Suprapubic skin (tissue), 4 donors: ENCODE measurements around a stretch of chr5.

- PRO-cap = no peak
- RAMPAGE, long total RNA, 4 experiments = no peak in any of the 4 experiments
Observed at GRCh38 chr5:172852677-172853441, 18.8 kb downstream of the ERGIC1 start.

DNA sequence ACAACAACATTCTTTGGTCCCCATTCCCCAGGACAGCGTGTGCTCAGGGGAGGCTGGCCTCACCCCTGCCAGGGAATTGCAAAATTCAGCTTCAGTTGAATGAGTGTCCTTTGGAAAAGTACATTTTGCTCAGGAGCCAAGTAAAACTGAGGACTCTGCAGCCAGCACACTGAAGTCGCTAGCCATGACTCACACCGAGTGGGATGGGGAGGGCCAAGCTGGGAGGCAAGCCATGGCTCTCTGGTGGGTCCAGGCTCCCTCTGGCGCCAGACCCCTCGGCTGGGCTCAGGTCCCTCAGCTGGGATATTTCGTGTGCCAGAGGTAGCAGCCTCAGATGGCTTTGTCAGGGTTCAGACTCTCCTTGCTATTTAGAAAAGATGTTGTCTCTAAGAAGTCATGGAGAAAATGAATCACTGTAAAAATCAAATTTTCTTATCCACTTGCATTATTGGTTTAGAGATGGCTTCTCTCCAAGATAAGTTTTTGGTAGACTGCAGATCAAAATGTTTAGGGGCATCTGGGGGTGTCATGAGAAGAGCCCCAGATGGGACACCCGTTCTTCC is 35.3 kb downstream of the ERGIC1 start:
- PRO-cap = bidirectional peak, plus-strand start at position 194 of the sequence, minus-strand start outside the sequence
- RAMPAGE, long total RNA, 4 experiments = no peak in any of the 4 experiments

DNA sequence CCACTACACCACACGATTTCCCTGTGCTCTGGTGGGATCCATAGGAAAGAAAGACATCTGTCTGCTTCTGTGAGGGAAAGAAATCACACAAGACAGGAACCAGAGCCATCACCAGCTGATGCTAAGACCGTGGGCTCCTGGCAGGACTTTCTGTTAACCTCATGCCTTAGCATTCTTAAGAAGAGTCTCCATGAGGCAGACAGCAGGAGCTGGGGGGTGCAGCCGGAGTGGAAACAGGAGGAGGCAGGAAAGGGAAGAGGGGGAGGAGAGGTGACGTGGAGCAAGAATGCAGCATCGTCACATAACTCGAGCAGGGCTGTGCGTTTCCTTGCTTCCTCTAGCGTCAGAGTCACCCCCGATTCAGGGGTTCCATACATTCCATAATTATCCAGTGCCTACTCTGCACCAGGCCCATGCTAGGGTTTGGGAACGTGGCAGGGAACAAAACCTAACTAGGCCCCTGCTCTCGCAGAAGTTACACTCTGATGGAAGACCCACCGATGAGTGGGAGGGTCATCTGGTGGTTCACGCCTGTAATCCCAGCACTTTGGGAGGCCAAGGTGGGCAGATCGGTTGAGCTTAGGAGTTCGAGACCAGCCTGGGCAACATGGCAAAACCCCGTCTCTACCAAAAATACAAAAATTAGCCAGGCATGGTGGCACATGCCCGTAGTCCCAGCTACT is 53.8 kb downstream of the ERGIC1 start:
- PRO-cap = no peak
- RAMPAGE, long total RNA, 4 experiments = start-site peak on the plus strand in 1 of 4 experiments, centred at position 568 of the sequence, 9 reads per replicate

GRCh38 chr5:172894595-172895425 is 60.8 kb downstream of the ERGIC1 start:
- PRO-cap = no peak
- RAMPAGE, long total RNA, 4 experiments = no peak in any of the 4 experiments

DNA sequence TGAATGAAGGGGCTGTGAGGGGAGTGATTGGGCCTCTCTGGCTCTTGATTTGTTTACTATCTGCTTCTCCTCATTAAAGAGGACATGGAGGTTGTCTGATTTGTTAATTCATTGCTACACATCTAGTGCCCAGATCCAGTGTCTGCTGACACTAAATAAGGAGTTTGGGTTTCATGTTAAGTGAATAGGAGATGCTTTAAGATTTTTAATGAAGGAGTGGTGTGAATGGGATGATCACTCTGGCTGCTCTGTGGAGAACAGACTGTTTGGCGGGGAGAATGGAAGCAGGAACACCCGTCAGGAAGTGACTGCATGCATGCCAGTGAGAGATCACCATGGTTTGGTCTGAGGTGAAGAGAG is 19.7 kb downstream of the ATP6V0E1 start:
- PRO-cap = no peak
- RAMPAGE, long total RNA, 4 experiments = no peak in any of the 4 experiments

- PRO-cap = no peak
- RAMPAGE, long total RNA, 4 experiments = no peak in any of the 4 experiments
Observed at GRCh38 chr5:173020543-173021222, 35.5 kb upstream of the CREBRF start.

- PRO-cap = no peak
- RAMPAGE, long total RNA, 4 experiments = no peak in any of the 4 experiments
Observed at GRCh38 chr5:173034311-173035301, 21.5 kb upstream of the CREBRF start.

DNA sequence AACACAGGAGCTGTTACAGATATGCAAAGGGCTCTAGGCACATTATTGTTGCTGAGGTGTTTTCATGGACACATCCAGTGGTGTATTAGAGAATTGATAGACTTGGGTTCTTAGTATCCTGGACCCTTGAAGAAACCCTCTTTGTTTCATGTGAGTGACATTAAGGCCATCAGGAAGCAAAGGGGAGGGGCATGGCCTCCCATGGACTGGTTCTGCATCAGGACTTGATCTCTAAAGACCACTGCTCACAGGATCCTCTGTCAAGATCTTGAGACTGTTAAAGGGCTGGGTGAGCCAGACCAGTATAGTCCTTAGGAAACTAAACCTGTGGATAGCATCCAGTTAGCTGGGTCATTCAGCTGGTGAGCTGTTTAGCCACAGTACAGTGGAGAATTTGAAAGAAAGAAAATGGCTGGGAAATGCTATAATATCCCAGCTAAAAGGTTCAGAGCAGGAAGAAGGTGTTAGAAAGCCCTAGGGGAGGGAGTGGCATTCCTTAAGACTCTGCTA is 4.4 kb upstream of the BNIP1 start:
- PRO-cap = no peak
- RAMPAGE, long total RNA, 4 experiments = no peak in any of the 4 experiments

GRCh38 chr5:173235901-173236486 is 988 bp upstream of the NKX2-5 start:
- PRO-cap = no peak
- RAMPAGE, long total RNA, 4 experiments = no peak in any of the 4 experiments

DNA sequence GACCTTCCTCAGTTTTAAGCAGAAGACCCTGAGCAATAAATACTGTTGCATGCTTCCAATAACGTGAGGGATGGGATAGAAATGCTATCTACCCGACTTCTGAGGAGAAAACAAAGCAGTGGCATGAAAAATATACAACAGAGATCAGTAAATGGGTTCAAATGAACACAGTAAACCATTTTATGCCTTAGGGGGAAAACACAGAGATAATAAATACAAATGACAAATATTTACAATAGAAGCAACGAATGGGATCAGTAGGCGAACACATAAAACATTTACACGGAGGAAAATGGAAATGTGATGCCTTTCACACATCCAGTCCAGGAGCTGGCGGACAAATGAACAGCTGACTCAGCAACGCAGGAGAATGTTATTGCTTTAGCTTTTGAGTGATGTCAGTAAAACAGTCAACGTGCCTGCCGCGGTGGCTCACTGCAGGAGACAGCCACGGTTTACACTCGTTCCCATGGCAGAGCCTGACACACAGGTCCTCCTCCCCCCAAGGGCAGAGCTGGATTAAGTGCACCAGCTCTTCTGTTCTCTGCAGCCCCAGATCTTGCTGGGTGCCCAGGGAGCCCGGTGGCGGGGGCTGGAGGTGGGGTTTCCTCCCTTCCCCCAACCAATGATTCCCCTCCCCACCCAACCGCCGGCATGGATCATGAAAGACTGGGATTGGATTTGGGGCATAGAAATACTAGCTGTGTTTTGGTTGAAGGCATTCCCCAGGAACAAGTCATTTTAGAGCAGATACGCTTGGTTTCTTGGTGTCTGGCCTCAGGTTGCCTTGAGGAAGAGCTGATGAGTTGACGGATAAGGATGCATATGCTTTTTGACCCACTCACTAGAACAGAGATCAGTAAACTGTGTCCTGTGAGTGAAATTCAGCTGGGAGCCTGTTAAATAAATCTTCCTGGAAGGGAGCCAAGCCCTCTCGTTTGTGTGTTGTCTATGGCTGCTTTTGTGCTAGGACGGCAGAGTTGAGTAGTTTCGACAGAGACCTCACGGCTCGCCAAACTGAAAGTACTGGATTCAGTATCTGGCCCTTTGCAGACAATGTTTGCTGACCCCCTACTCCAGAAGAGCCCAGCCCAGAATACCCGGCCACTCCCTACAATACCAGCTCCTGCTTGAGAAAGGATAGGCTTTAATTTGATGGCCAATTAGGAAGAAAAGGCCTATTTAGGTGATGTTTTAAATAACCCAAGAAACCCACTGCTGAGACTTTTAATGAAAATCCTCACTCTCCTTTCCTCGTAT is 12.5 kb downstream of the STC2 start:
- PRO-cap = unidirectional peak, plus-strand start at position 555 of the sequence
- RAMPAGE, long total RNA, 4 experiments = no peak in any of the 4 experiments

GRCh38 chr5:173330556-173330996 is 2.4 kb upstream of the STC2 start:
- PRO-cap = no peak
- RAMPAGE, long total RNA, 4 experiments = no peak in any of the 4 experiments

GRCh38 chr5:173331825-173332312 is 3.7 kb upstream of the STC2 start:
- PRO-cap = no peak
- RAMPAGE, long total RNA, 4 experiments = no peak in any of the 4 experiments

- PRO-cap = no peak
- RAMPAGE, long total RNA, 4 experiments = no peak in any of the 4 experiments
Observed at GRCh38 chr5:173689600-173690422, 73.4 kb upstream of the BOD1 start.

- PRO-cap = no peak
- RAMPAGE, long total RNA, 4 experiments = no peak in any of the 4 experiments
Observed at GRCh38 chr5:173755120-173755835, 132.9 kb upstream of the CPEB4 start.

- PRO-cap = no peak
- RAMPAGE, long total RNA, 4 experiments = no peak in any of the 4 experiments
Observed at GRCh38 chr5:173791692-173792412, 96.3 kb upstream of the CPEB4 start.

GRCh38 chr5:173887459-173888202 is 518 bp upstream of the CPEB4 start:
- PRO-cap = no peak
- RAMPAGE, long total RNA, 4 experiments = no peak in any of the 4 experiments

GRCh38 chr5:173913532-173914067 is 25.5 kb downstream of the CPEB4 start:
- PRO-cap = no peak
- RAMPAGE, long total RNA, 4 experiments = no peak in any of the 4 experiments

DNA sequence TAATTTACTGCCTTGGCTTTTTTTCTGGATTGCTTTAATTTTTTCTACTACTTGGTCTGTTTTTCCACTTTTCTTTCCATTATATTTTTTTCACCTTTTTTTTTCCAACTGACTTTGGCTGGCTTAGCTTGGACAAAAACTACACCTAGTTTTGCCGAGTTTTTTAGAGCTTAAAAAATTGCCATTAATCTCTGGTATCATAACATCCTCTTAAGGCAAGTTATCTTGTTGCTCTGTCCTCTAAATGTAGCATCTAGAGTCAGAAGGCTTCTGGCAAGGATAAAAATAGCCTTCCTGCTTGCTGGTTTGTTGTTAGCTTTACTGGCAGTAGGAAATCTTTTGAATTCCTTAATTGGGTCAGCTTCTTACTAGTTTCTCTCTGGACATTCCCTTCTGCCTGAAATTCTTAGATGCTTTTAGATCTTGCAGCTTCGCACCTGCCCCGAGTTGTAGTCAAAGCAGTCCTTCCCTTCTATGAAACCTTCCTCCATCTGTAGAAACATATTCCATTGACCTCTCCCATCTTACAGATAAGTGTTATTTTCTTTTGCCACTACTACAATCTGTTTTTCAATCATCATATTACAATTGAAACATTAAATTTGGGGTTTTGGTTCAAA is 35.6 kb downstream of the CPEB4 start:
- PRO-cap = no peak
- RAMPAGE, long total RNA, 4 experiments = no peak in any of the 4 experiments

DNA sequence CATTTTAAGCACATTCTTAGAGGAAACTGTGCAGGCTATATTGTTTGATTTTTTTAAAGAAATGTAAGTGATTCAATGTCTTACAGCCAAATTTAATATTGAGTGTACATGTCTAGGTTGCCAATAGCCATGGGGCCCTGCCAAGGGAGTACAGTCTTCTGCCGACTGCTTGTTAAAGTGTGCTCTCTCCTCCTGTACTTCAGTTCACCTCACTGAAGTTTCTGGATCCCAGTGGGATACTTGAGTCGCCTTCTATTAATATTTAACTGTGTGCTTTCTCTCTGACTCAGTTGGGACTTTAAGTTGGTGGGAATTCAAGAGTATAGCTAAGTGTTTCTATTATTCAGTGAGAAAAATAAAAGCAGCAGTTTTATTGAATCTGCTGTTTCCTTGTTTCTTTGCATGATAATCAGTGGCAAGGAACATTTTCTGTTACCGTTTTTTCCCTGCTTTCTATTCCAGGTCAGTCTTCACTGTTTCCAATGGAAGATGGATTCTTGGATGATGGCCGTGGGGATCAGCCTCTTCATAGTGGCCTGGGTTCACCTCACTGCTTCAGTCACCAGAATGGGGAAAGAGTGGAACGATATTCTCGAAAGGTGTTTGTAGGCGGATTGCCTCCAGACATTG is 44.4 kb upstream of the C5orf47 start:
- PRO-cap = no peak
- RAMPAGE, long total RNA, 4 experiments = no peak in any of the 4 experiments

GRCh38 chr5:174188310-174188876 is 142.9 kb downstream of the NSG2 start:
- PRO-cap = no peak
- RAMPAGE, long total RNA, 4 experiments = no peak in any of the 4 experiments